ENCODE data around the genes ZNF790, ZNF345, PSMD8 and FAM98C.

DNA sequence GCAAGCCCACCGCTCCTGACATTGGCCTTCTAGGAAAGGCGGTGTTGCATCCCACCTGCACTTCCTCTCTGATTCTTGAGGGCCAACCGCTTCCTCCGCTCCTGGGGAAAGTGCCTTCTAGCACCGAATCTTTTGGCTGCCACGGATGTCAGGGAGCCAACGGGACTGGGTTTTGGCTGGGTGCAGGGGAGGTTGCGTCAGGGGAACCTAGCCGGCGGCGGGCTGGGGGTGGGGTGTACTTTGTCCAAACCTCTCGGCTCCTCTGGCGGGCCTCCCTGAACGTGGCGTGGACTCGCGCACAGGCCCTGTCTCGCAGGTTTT is 58.1 kb downstream of the ZNF146 start:
- PRO-cap, result unidirectional peak, plus-strand start at position 197 of the sequence
- RAMPAGE, long total RNA, 2 experiments, result no peak in any of the 2 experiments

DNA sequence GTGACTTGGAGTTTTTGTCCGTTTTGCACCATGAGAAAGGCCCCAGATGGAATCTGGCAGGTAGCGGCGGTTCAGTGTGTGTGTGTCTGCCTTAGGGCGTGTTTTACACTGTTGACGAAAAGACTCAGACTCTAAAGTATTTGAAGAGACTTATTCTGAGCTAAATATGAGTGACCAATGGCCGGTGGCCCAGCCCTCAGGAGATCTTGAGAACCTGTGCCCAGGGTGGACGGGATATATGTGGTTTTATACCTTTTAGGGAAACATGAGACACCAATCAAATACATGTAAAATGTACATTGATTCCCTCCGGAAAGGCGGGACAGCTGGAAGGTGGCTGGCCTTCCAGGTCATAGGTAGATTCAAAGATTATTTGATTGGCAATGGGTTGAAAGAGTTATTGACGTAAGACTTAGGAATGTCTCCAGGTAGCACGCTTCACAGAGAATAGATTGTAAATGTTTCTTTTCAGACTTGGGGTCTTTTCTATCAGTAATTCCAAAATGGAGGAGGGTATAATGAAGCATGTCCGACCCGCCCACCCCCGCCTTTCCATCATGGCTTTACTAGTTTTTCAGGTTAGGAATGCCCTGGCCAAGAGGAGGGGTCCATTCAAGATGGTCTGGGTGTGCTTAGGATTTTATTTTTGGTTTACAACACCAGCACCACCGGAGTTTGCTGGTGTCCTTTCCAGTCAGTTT is 975 bp upstream of the ZNF529 start:
- PRO-cap, result unidirectional peak, minus-strand start at position 55 of the sequence
- RAMPAGE, long total RNA, 2 experiments, result no peak in any of the 2 experiments

DNA sequence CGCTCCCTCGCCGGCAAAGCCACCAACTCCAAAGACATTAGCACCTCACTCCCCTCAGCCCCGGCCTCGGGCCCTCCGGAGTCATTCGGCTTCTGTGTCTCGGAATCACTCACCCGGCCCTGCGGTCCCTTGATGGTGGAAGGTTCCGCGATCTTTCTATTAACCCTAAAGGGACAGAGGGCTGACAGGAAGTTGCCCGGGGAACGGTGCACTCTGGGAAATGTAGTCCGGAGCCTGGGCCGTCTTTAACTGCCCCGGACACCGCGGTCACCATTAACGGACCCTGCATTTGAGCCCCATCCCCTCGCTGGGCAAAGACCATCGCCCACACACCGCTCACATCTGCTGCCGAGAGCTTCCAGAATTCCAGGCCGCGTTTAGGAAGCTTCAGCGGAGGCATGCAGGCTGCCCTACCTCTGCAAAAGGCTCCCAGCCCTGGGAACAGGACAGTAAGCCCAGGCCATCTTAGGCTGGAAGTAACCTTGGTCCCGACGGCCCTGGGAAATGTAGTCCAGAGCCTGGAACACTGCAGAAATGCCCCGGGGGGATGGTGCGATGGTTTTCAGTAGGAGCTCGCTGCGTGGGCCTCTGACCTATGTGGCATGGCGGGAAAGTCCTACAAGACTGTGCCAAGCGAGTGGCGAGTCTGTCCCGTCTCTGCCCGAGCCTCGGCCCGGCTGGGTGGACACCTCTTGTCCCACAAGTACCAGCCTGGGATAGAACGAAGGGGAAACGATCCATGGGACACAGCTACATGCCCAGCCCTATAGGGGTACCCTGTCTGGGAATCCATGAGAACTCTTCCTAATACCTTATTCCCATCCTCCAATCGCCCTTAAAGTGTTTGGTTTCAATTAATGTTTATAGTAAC is at the start of gene ZNF790:
Gene ZNF790, minus strand, starts transcription at position 164 of the 871 bp plus-strand sequence.
- PRO-cap, result bidirectional peak, plus-strand start at position 225 of the sequence, minus-strand start at position 121 of the sequence; unidirectional peak, minus-strand start at position 679 of the sequence
- RAMPAGE, long total RNA, 2 experiments, result start-site peak on the minus strand in 2 of 2 experiments, centred at positions 151 to 162 of the sequence, 17 to 28 reads per replicate

DNA sequence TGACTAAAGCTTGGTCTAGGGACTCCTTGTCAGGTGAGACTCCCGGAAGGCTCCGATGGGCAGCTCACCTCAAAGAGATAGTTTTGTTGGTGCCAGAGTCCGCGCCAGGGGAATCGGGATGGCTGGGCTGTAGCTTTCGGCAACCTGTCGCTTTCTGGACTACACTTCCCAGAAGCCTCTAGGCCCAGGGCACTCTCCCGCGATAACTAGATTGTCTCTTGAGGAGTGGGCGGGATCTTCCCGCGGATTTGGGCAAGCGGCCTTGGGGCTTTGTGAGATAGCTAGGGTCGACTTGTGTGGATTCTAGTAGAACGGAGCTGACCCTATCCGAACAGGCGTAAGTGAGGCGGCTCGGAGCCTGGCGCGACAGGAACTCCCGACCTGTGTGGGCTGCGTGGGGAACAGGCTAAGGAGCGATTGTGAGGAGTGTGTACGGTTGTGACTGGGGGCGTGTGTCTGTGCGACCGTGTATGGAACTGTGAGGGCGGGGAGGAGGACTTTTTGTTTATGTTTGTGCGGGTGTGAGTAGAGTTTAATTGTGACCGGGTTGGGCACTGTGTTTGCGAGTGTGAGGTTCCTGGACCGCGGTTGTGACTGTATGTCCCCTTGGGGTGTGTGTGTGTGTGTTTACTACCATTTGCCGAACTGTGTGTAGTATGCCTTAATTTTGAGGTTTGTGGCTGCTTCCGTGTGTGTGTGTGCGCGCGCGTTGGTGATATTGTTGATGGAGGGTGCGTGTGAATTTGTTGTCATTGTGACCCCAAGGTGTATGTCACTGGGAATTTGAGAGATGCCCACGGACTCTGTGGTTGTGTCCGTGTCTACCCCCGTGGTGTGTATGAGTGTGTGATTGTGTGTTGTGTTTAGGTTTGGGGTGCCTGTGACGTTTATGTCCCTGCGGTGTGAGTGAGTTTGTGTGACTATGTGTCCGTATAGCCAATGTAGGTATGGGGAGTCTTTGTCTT is at the start of gene ZNF345:
Gene ZNF345, plus strand, starts transcription at position 245 of the 965 bp plus-strand sequence.
- PRO-cap, result bidirectional peak, plus-strand start at position 275 of the sequence, minus-strand start at position 156 of the sequence
- RAMPAGE, long total RNA, 2 experiments, result start-site peak on the plus strand in 2 of 2 experiments, centred at positions 259 to 260 of the sequence, 26 to 41 reads per replicate

DNA sequence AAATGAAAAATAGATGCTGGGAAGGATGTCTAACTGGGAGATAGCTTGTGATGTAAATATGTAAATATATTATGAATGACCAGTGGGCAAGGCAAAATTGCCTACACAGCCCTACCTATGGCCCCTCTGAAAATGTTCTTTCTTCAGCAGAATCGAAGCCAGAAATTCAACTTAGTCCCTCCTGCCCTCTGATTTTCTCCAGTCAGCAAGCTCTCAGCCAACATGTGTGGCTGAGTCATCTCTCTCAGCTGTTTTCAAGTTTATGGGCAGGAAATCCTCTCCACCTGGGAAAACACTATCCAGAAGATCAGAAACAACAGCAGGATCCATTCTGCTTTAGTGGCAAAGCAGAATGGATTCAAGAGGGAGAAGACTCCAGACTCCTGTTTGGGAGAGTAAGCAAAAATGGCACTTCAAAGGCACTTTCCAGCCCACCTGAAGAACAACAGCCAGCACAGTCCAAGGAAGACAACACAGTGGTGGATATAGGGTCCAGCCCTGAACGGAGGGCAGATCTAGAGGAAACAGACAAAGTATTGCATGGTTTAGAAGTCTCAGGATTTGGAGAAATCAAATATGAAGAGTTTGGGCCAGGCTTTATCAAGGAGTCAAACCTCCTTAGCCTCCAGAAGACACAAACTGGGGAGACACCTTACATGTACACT is 8.8 kb upstream of the ZNF527 start:
- PRO-cap, result no peak
- RAMPAGE, long total RNA, 2 experiments, result no peak in any of the 2 experiments

GRCh38 chr19:37618958-37619435 is 24.3 kb downstream of the ZNF540 start:
- PRO-cap, result no peak
- RAMPAGE, long total RNA, 2 experiments, result no peak in any of the 2 experiments

GRCh38 chr19:37735853-37736511 is 16.4 kb upstream of the ZNF607 start:
- PRO-cap, result no peak
- RAMPAGE, long total RNA, 2 experiments, result no peak in any of the 2 experiments

DNA sequence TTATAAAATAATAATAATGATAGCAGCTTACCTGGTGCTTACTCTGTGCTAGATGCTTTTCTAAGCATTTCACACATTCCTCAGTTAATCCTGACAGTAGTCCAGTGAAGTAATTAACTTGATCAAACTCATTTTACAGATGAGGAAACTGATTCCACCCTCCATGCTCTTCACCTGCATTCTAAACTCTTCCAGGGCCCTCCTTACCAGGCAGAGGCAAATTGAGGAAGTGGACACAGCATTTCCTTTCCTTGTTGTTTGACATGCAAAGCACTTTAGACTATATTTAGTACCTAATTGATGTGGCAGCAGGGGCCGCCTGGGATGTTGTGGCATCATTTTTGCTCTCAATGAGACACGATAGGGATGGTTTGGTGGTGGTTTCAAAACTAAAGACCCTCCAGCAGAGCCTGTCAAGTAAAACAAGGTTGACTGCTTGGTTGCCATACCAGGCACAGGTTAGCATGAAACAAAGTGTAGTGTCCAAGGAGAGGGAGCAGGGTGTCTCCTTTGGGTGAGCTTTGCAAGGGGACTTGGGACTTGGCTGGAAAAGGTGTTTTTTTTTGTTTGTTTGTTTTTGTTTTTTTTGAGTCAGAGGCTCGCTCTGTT is 7.9 kb downstream of the SIPA1L3 start:
- PRO-cap, result no peak
- RAMPAGE, long total RNA, 2 experiments, result no peak in any of the 2 experiments

DNA sequence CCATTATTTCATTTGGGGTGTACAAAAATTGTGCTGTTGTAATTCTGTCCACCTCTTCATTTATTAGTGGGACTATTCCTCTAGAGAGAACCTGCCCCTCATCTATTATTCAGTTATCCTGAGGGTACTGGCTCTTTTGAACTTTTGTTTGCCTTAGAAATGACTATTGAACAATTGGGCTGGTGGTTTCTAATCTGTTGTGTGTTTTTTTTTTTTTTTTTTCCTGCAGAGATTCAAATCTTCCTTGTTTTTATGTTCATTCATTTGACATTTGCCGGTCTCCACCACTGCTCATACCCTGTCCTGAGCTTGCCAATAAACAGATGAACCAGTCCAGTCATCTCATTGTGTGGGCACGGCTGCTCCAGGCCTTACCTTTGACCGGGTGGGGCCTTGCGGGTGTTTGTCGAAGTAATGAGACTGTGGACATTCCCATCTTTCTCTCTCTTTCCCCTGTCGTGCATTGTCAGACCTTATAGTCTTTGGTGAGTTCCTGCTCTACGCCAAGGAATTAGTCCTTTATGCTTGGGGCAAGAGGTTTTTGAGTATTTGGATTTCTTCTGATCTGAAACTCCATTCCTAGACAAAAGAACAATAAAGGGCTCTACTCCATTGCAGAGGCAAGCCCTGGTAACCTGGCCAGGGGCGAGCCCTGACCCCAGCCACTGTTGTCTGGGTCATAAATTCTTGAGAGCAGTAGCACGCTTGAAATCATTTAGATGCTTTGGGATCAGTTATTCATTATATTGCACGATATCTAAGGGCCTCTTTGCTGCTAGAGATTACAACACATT is 34.4 kb downstream of the SIPA1L3 start:
- PRO-cap, result no peak
- RAMPAGE, long total RNA, 2 experiments, result no peak in any of the 2 experiments

- PRO-cap, result no peak
- RAMPAGE, long total RNA, 2 experiments, result no peak in any of the 2 experiments
Observed at GRCh38 chr19:37988751-37989331, 81.8 kb downstream of the SIPA1L3 start.

GRCh38 chr19:38062946-38063645 is 156.1 kb downstream of the SIPA1L3 start:
- PRO-cap, result no peak
- RAMPAGE, long total RNA, 2 experiments, result no peak in any of the 2 experiments

GRCh38 chr19:38173298-38174145 is 50.5 kb downstream of the DPF1 start:
- PRO-cap, result no peak
- RAMPAGE, long total RNA, 2 experiments, result no peak in any of the 2 experiments

GRCh38 chr19:38183044-38183542 is 40.9 kb downstream of the DPF1 start:
- PRO-cap, result no peak
- RAMPAGE, long total RNA, 2 experiments, result no peak in any of the 2 experiments

- PRO-cap, result unidirectional peak, plus-strand start at chr19:38251957
- RAMPAGE, long total RNA, 2 experiments, result no peak in any of the 2 experiments
Observed at GRCh38 chr19:38251218-38252280, 4.6 kb downstream of the PPP1R14A start.

DNA sequence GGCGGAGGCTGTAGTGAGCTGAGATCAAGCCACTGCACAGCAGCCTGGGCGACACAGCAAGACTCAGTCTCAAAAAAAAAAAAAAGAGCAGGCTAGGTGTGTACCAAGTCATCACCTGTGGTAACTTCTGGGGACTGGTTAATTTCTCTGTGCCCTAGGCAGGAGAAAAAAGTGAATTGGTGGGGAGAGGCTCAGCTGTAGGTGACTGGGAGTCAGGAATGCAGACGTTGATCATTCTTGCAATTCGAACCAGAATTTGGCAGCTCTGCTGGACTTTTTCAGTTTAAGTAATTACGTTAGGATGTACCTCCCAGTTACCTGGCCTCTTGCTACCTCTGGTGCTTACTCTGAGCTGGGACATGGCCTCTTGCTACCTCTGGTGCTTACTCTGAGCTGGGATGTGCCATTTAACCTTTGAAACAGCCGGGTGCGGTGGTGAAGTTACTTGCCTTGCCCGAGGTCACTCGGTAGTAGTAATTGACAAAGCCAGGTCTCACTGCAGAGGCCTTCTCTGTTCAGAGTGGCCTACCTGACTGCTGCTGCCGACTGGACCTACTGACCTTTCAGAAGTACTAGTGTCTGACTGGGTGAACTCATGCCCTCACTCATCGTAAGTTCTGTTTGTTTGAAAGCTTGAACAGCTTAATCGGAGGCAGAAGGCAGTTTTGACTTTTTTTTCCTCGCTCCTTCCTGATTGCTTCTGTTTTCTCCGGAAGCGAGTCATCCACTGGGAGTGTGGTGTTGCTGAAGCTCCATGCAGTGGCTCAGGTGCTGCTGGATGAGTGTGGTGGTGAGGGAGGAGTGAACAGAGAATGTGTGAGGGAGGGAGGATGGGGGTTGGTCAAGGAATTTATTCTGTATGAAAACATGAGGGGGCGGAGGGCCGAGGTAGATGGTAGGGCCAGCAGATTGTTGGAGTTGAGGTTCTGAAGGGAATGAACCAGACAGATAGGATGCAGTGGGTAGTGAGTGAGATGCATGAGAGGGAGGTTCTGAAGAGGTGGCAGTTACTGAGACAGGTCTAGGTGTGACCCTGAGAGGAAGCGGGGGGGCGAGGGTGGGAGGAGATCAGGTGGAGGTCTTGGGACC is 2.6 kb downstream of the SPINT2 start:
- PRO-cap, result no peak
- RAMPAGE, long total RNA, 2 experiments, result no peak in any of the 2 experiments

GRCh38 chr19:38328196-38329035 is 7.2 kb upstream of the CATSPERG start:
- PRO-cap, result no peak
- RAMPAGE, long total RNA, 2 experiments, result no peak in any of the 2 experiments

DNA sequence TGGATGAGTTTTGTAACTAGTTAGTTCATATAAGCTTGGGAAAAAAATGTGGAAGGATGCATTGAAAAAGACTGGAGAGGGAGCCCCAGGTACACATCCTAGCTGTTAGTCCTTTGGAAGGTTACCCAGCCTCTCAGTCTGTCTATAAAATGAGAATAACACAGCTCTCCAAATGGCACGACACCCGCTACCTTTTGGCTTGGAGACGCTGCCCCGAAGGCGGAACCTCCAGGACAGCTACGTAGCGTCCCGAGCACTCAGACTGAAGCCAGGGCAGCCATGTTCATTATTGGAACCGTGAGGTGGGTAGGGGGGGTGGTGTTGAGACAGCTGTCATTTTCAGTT is 204 bp upstream of the PSMD8 start:
- PRO-cap, result bidirectional peak, plus-strand start outside the sequence, minus-strand start at position 264 of the sequence
- RAMPAGE, long total RNA, 2 experiments, result no peak in any of the 2 experiments

DNA sequence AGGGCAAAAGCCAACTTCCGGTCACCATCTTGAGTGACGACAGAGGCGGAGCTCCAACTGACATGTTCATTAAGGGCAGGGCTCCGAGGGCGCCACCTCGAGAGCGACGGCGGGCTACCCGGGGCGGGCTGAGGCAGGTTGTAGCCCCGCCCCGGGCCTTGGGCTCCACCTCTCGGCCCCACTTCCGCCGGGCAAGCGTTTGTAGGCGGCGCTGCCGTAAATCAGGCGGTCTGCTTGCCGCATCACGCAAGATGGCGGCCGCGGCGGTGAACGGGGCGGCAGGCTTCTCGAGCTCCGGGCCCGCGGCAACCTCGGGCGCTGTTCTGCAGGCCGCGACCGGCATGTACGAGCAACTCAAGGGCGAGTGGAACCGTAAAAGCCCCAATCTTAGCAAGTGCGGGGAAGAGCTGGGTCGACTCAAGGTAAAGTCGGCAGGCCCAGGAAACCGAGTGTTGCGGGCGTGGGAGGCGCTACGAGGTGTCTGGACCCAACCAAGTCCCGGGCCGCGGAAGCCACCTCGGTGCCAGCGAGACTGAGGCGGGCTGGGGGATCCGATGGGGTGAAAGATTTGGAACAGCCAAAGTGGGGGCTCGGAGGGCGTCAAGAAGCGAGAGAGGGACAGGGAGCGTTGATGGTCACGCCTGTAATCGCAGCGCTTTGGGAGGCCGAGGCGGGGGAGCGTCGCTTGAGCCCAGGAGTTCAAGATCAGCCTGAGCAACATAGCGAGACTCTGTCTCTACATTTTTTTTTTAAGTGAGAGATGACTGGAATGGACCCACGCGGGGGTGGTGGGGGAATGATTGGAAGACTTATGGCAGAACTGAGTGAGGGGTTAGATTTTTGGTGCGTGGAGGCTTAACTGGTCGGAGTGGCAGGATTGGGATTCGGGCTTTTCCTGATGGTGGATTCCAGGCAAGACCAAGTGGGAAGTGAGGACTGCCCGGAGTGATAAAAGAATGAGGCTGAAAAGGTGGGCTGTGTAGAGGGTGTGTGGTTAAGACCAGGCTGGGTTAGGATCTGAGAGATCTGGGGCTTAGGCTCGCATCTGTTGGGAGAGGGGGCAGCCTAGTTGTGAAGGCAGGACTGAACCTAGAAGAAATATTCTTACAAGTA is at the start of gene PSMD8:
Gene PSMD8, plus strand, starts transcription at position 32 of the 1,113 bp plus-strand sequence.
- PRO-cap, result bidirectional peak, plus-strand start at position 36 of the sequence, minus-strand start outside the sequence; unidirectional peak, plus-strand start at position 249 of the sequence
- RAMPAGE, long total RNA, 2 experiments, result start-site peak on the plus strand in 2 of 2 experiments, centred at positions 228 to 246 of the sequence, 371 to 532 reads per replicate

DNA sequence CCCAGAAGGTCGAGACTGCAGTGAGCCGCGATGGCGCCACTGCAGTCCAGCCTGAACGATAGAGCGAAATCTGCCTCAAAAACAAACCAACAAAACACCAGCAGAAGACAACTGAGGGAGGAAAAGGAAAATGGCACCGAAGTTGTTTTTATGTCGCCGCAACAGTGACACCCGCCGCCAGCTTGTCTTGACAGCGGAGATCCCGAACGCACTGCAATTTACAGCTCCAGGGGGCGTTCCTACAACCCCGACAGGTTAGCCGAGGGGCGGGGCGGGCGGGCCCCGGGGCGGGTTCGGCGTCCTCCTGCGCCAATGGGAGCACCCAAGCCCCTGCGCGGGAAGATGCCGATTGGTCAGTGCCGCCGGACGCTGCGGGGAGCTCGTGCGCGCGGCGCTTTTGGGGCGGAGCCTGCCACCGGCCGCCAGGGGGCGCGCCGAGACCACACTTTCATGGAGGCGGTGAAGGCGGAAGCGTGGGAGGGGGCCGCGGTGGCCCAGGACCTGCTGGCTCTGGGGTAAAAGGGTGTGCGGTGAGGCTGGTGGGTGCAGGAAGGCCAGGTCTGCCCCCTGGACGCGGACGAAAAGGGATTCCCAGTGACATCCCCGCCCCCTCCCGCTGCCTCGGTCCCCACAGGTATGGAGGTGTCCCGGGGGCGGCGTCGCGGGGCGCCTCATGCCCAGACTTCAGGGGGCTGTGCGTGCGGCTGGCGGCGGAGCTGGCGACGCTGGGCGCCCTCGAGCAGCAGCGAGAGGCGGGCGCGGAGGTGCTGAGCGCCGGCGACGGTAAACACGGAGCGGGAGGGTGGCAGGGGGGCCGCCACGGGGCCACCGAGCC is at the start of gene FAM98C:
Gene FAM98C, plus strand, starts transcription at position 390 of the 835 bp plus-strand sequence.
- PRO-cap, result bidirectional peak, plus-strand start at position 451 of the sequence, minus-strand start at position 215 of the sequence
- RAMPAGE, long total RNA, 2 experiments, result no peak in any of the 2 experiments

DNA sequence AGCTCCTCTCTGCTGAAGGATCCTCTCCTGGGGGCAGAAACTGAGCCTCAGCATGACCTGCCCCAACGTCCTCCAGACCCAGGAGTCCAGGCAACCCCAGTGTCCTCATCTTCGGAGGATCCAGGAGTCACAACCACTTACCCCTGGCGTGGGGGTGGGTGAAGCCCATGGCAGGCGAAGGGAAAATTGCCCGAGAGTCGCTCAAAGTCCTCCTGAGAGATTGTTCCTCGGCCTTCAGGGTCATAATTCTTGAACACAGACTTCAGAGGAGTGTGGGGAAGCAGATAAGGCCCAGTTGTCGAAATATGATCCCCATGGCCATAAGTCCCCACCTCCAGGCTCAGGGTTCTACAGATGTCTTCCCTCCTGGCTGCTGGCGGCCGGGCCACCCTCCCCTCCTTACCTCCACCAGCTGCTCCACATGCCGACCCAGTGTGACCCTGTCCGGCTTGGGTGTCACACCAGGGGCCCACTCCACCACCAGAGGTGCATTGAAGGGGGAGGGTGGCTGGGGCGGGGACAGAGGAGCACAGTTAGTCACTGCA is 10.0 kb downstream of the FAM98C start:
- PRO-cap, result no peak
- RAMPAGE, long total RNA, 2 experiments, result no peak in any of the 2 experiments

All from body of pancreas (tissue), 2 donors.